BJ (cell line): ENCODE data around the gene CERKL.

DNA sequence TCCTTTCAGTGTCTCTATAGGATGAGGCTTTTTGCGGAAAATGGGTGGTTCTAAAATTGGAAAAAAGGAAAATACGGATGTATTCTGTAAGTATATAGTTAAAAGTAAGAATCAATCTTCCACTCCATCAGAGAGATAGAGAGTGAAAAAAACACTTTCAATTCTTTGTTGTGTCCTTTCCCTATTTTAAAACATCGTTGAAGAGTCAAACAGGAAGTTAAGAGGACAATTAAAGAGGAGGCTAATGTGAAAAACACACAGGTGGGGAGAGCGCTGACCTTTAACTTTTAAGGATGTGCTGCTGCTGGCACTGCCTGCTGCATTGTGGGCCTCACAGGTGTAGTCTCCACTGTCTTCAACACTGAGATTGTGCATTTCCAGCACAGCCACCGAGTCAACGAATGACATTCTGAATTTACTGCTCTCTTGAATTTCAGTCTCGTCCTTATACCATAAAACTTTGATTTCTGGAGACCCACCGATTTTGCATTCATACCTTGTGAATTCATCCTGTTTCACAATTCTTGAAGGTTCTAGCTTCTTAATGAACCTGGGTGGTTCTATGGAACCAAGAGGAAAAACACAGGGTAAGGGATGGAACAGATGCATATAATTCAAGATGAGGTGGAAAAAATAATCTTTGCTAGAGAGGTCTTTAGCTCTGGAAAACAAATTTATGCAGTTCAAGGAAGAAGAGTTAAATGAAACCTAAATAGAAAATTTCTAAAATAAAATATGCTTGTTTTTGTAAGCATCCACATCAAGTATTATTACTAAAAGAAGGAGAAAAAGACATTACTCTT, 91.8 kb downstream of the TTN start:
- CAGE, long polyA plus RNA: no peak
- RRBS: no CpG with 5 or more reads among the region's 8 CpGs

- CAGE, long polyA plus RNA: no peak
- RRBS: no CpG with 5 or more reads among the region's 8 CpGs
These were observed 87.9 kb downstream of the TTN start for GRCh38 chr2:178719297-178719702.

DNA sequence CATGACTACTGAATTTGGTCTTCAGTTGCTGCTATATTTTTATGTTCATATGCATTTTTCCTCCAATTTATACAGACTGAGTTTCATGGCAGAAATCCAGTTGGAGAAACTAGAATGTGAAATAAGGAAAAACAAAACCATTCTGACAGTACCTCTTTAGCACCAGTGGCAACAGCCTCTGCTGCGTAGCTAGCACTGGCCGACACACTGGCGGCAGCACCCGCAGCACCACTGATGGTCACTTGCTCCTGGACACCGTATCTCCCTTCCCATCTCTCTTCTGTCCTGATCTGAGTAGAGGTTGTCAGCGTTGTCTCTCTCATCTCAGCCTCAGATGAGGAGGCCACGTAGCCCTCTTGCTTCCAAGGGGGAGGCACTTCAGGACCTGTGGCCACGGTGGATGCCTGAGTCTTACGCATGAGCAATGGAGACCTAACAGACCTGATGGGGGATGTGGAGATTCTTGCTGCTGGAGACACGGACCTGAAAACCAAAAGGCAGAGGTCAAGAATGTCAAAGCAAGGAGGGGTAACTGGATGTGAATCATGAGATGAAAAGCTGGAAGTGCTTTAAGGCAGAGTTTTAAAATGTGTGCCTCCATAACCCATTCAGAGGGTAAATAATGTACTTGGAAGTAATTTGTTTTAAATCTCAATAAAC, 12.3 kb downstream of the TTN start:
- CAGE, long polyA plus RNA: no peak
- RRBS: no CpG with 5 or more reads among the region's 10 CpGs

DNA sequence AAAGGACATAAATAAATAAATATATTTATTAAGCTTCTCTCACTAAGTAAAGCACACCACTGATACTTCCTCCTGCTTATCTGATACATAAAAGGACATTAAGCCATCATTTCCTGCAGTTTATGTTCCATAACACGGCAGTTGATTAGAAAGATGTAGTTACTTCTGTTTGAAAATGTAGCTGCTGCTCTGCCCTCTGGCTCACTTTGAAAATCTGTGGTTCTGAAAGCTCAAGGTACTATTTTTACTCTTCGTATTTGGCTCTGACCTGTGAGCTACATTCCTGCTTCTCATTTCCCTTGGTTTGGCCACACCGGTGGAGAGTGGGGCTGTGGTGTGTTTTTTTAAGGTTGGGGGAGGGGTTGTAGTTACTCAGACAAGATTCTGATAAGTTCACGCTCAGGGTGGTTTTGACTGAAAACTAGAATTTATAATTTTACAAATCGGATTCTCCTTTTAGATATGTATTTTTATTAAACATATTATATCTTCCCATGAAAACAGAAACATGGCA, 12.8 kb upstream of the TTN start:
- CAGE, long polyA plus RNA: no peak
- RRBS: no CpG with 5 or more reads among the region's 5 CpGs

- CAGE, long polyA plus RNA: no peak
- RRBS: no CpG with 5 or more reads among the region's 2 CpGs
These were observed 57.9 kb upstream of the TTN start for GRCh38 chr2:178865063-178865561.

GRCh38 chr2:178909379-178909843, 102.2 kb upstream of the TTN start:
- CAGE, long polyA plus RNA: no peak
- RRBS: no CpG with 5 or more reads among the region's 3 CpGs

GRCh38 chr2:179127152-179127489, 77.2 kb upstream of the CCDC141 start:
- CAGE, long polyA plus RNA: no peak
- RRBS: no CpG with 5 or more reads among the region's 2 CpGs

- CAGE, long polyA plus RNA: no peak
- RRBS: no CpG with 5 or more reads among the region's 2 CpGs
These were observed 81.7 kb downstream of the SESTD1 start for GRCh38 chr2:179183013-179183270.

DNA sequence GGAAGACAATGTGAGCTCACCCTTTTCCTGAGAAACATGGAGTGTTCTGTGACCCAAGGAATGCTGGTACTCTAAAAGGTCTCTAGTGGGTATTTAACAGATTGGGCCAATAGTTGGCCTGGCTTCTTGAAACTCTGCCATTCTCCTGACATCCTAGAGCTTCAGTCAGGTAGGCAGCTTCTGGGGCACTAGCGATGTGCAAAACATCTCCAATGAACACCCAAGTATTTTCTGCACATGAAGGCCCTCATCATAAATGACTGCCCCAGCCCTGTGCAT, 294.6 kb upstream of the SESTD1 start:
- CAGE, long polyA plus RNA: no peak
- RRBS: no CpG with 5 or more reads among the region's 1 CpG

DNA sequence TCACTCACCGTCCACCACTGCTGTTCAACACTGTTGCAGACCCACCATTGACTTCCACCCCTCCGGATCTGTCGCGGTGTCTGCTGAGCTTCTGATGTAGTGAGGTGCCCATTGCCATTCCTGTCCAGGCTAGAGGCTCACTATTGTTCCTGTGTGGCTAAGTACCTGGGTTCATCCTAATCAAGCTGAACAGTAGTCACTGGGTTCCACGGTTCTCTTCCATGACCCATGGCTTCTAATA, 231.7 kb upstream of the CWC22 start:
- CAGE, long polyA plus RNA: no peak
- RRBS: no CpG with 5 or more reads among the region's 5 CpGs

- CAGE, long polyA plus RNA: no peak
- RRBS: no CpG with 5 or more reads among the region's 3 CpGs
These were observed 144.1 kb downstream of the UBE2E3 start for GRCh38 chr2:181124517-181124935.

DNA sequence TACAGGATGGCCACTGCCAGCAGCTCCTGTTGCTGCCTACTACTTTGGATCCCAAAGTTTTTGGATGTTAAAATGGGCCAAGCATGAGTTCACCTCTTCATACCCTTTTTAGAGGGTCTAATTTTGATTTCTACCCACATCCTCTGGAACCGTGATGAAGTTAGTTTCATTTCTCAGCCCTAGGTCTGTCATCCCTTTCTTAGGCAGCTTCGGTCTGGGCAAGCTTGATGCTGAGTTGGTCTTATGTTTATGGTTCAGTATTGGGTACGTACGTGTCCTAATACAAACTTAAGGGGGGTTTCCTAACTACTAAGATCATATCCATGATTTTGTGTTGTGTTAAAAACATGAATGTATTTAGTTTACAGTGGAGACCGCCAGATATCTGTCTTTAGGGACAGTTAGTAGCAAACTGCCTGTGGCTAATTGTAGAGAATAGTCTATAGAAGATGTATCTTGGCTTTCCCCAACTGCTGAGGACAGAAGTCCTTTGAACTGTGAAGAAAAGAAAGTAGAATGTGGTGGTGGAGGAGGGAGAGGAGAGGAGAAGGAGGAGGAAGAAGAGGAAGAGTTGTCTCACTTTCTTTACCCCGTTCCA, 184.9 kb downstream of the UBE2E3 start:
- CAGE, long polyA plus RNA: no peak
- RRBS: no CpG with 5 or more reads among the region's 6 CpGs

GRCh38 chr2:181305464-181306125, 151.6 kb upstream of the ITGA4 start:
- CAGE, long polyA plus RNA: no peak
- RRBS: no CpG with 5 or more reads among the region's 3 CpGs

GRCh38 chr2:181306660-181307258, 150.4 kb upstream of the ITGA4 start:
- CAGE, long polyA plus RNA: no peak
- RRBS: no CpG with 5 or more reads among the region's 2 CpGs

DNA sequence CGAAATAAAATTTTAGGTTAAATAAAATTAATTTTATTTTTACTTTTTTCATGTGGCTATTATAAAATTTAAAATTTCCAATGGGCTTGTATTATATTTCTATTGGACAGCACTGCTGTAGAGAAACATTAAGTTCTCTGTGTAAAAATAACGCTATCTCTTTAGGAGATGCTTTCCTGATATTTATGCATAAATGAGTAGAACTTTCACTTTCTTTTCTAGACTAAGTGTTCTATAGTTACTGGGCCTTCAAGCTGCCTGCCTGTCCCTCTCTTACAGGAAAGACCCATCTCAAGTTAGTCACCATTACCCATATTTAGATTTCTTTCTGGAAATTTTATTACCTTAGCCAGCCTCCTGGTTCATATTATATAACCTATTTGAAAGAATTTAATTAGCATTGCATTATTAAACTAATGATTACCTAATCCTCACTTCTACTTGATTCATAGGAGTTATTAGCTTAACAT, 4.8 kb downstream of the ITGA4 start:
- CAGE, long polyA plus RNA: no peak
- RRBS: no CpG with 5 or more reads among the region's 2 CpGs

DNA sequence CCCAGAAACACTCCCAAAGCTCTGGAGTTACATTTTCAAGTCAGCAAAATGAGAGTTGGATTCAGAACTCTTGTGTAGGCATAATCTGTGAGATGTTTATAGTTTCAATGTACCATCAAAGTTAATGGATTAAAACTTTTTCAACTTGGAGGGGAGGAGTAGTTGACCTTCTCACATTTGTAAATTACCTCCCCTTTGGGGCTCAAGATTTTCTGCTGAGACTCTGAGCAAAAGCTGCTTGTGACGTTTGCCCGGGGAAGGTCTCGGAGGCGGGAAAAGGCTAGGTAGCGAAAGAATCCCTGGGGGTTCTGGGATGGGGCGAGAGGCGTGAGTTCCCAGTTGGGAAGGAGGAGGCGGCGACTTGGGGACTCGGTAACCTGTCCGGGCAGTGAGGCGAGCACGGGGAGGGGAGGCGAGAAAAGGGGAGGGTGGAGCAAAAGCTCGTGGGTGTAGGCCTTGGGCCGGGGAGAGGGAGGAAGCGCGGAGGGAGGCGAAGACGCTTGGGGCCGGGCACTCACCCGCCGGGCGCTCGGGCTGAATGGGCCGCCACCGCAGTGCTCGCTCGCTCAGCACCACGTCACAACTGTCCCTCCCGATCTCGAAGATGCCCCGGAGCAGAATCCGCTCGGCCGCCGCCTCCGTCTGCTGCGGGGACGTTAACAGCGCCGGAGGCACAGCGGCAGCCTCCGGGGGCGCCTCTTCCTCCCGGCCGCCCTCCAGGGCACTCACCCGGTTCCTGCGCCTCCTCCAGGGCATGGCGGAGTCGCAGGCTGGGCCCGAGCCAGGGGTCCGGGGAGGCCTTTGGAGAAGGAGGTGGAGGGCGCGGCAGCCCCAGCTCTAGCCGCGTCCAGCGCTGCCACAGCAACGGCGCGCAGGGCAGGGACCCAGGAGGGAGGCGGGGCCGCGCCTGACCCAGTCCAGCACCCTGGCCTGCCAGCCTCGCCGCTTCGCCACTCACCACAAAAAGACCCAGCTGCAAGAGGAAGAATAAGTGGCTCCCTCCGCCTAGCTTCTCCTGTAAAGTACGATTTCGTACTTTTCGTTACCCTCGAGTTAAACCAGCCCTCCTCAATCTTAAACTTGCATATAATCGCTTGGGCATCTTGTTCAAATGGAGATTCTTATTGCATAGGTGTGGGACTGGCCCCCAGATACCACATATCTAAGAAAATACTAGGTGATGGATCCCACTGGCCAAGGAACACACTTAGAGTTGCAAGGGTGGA, at the start of gene CERKL:
Gene CERKL, minus strand, starts transcription at position 855 of the 1,226 bp plus-strand sequence.
- CAGE, long polyA plus RNA: no peak
- RRBS: 2% methylated on average over 34 of the region's 73 CpGs

GRCh38 chr2:181790712-181791573, 100.6 kb upstream of the ITPRID2 start:
- CAGE, long polyA plus RNA: no peak
- RRBS: no CpG with 5 or more reads among the region's 9 CpGs

DNA sequence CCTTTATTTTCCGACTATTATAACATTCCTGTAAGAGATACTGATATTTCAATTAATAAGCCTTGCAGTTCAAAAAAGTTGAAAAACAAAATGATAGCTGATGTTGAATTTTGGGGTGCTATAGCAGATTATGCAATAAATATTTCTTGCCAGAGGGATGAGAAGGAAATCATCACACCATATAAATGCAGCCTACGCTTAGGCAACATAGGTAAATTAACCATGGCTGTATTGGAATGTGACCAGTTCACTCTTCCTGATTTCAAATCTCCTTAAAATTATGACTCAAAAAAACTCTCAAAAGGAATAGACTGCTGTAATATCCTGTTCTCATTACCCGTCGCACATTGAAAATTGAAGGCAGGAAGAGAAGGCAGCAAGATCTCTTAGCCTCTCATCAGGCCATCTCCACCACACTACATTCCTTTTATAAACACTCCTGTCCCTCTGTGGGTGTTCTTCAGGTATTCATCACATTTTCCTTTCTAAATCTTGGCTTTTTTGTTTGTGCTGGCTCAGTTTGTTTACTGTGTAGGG, 83.1 kb downstream of the PPP1R1C start:
- CAGE, long polyA plus RNA: no peak
- RRBS: no CpG with 5 or more reads among the region's 4 CpGs

DNA sequence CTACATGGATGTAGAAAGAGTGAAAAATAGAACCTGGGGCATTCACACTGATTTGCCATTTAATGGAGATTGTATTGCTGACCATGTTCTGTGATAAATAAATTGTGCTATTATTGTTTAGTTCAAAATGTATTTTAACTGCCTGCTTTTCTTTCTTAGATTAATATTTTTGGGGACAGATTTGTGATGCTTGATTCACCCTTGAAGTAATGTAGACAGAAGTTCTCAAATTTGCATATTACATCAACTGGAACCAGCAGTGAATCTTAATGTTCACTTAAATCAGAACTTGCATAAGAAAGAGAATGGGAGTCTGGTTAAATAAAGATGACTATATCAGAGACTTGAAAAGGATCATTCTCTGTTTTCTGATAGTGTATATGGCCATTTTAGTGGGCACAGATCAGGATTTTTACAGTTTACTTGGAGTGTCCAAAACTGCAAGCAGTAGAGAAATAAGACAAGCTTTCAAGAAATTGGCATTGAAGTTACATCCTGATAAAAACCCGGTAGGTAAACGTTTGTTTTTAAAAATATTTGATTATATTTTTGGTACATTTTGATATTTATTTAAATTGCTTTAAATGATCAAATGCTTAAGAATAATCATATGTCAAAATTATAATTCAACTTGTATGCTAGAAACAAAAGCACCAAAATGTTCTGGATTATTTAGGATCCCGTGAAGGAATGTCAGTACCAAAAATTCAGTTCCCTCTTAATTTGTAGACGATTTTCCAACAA, 1.9 kb downstream of the DNAJC10 start:
- CAGE, long polyA plus RNA: no peak
- RRBS: no CpG with 5 or more reads among the region's 4 CpGs

GRCh38 chr2:182761938-182762137, 45.8 kb downstream of the DNAJC10 start:
- CAGE, long polyA plus RNA: no peak
- RRBS: no CpG with 5 or more reads among the region's 3 CpGs